Cerebellum (tissue), 5 donors: ENCODE results near the genes ACKR4 and SLCO2A1.

GRCh38 chr3:130960094-130961128, 66.2 kb downstream of the ASTE1 start:
- PRO-cap, 3 experiments, result no peak in any of the 3 experiments
- RAMPAGE, long total RNA, result no peak

- PRO-cap, 3 experiments, result no peak in any of the 3 experiments
- RAMPAGE, long total RNA, result no peak
These were observed 15.7 kb downstream of the NEK11 start for GRCh38 chr3:131042295-131042813.

- PRO-cap, 3 experiments, result no peak in any of the 3 experiments
- RAMPAGE, long total RNA, result no peak
These were observed 37.2 kb upstream of the NUDT16 start for GRCh38 chr3:131344287-131344892.

- PRO-cap, 3 experiments, result no peak in any of the 3 experiments
- RAMPAGE, long total RNA, result no peak
These were observed 18.1 kb upstream of the NUDT16 start for GRCh38 chr3:131363303-131363974.

- PRO-cap, 3 experiments, result no peak in any of the 3 experiments
- RAMPAGE, long total RNA, result no peak
These were observed 85.5 kb upstream of the ACP3 start for GRCh38 chr3:132231699-132232062.

DNA sequence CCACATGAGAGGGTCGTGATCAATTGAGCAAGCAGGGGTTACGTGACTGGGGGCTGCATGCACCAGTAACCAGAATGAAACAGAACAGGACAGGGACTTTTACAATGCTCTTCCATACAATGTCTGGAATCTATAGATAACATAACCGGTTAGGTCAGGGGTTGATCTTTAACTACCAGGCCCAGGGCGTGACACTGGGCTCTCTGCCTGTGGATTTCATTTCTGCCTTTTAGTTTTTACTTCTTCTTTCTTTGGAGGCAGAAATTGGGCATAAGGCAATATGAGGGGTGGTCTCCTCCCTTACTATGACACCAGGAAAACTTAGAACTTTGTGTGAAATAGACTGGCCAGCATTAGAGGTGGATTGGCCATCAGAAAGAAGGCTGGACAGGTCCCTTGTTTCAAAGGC, 13.8 kb upstream of the ACP3 start:
- PRO-cap, 3 experiments, result no peak in any of the 3 experiments
- RAMPAGE, long total RNA, result no peak

DNA sequence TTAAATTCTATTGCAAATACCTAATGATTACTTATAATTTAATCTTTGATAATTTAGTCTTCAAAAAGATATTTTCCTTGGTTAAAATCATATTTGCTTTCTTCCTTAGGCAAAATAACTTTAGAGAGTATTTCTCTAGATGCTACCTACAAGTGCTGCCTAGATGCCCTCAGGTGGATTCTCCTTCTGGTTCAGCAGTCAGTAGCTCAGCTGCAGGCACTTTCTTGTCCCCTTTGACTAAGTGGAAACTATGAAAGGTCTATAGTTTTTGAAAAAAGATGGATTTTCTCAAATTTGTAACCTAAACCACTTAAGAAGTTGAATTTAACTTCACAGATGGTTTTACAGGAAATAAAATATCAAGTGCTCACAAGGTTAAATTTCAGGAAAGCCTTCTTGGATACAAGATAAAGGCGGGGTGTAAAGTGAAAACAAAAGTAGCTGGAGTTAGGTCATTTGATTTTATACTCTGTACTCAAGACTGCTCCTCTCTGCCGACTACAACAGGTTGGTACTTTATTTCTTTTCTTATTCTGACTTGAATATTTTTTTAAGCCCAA, at the start of gene ACKR4:
ACKR4 (plus strand) TSS at position 454 of the 560 bp plus-strand sequence.
- PRO-cap, 3 experiments, result no peak in any of the 3 experiments
- RAMPAGE, long total RNA, result no peak

- PRO-cap, 3 experiments, result no peak in any of the 3 experiments
- RAMPAGE, long total RNA, result no peak
These were observed 103.6 kb upstream of the BFSP2 start for GRCh38 chr3:133296281-133296728.

- PRO-cap, 3 experiments, result no peak in any of the 3 experiments
- RAMPAGE, long total RNA, result no peak
These were observed 67.2 kb downstream of the BFSP2 start for GRCh38 chr3:133467002-133467609.

GRCh38 chr3:133469475-133469818, 69.6 kb downstream of the BFSP2 start:
- PRO-cap, 3 experiments, result no peak in any of the 3 experiments
- RAMPAGE, long total RNA, result no peak

GRCh38 chr3:133653180-133653922, 8.4 kb downstream of the TOPBP1 start:
- PRO-cap, 3 experiments, result no peak in any of the 3 experiments
- RAMPAGE, long total RNA, result no peak

DNA sequence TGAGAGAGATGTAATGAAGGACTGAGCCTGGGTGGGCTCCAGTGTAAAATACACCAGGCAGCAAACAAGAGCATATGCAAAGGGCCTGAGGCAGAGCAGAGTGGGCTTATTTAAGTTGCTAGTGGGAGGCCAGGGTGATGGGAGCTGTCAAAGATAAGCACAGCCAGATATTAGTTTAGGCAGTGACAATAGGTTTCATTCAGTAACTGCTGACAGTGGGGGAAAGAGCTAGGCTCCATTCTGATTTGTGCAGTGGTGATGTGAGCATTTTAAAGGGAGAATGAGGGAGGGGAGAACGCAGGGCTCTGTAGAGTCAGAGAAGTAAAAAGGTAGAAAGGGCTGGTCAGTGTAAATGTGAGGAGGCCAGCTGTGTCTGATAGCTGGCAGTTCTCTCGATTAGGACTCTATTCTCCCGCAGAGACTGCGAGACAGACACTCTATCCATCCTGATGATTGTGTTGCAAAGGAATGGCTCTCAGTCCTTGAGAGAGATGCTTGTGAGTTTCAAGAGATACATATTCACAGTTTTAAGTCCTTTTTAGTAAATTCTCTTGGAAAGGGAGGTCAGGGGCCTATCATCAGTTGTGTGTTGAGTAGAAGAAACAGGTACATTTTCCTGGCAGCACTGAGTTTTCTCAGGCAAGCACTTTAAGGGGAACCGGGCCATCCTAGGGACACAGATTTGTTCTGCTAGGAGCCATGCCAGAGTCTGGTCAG, 3.6 kb downstream of the TF start:
- PRO-cap, 3 experiments, result no peak in any of the 3 experiments
- RAMPAGE, long total RNA, result no peak

DNA sequence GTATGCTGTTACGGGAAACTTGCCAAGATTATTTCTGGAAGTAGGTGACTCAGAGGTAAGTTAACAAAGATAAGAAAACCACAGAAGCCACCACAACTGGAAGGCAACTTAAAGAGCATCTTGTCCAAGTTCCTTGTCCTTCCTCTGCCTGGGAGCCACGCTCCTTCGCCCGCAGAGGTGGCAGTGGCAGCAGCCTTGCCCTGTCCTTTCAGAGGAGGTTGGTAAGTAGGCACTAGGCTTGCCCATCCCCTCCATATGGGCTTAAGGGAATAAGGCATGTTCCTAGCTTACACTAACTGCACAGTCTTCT, 47.9 kb upstream of the RAB6B start:
- PRO-cap, 3 experiments, result no peak in any of the 3 experiments
- RAMPAGE, long total RNA, result no peak

- PRO-cap, 3 experiments, result no peak in any of the 3 experiments
- RAMPAGE, long total RNA, result no peak
These were observed 49.2 kb upstream of the RAB6B start for GRCh38 chr3:133944644-133945547.

GRCh38 chr3:133992443-133992802, 37.3 kb downstream of the SLCO2A1 start:
- PRO-cap, 3 experiments, result no peak in any of the 3 experiments
- RAMPAGE, long total RNA, result no peak

DNA sequence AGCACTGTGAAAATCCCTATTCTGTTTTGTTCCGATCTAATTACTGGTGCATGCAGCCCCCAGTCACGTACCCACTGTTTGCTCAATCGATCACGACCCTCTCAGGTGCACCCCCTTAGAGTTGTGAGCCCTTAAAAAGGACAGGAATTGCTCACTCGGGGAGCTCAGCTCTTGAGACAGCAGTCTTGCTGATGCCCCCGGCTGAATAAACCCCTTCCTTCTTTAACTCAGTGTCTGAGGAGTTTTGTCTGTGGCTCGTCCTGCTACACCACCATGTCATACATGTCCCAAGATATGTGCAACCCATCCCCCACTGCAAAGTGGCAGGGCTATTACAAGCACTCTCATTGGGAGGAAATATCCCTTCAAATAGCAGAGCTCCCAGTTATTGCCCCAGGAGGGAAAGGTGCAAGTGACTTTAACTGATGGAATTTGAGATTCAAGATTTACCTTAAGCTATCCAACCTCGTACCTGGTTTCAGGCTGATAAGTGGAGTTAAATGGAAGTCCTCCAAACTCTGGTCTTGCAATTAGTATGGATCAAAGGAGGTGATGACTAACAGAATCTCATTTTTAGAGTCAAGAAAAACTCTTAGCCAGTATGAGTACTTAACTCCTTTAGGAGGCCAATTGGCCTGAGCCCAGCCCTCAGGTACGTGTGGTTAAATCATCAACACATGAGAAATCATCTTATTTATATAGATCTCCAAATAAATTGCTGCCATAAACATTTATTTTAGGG, 2.2 kb downstream of the SLCO2A1 start:
- PRO-cap, 3 experiments, result no peak in any of the 3 experiments
- RAMPAGE, long total RNA, result no peak

- PRO-cap, 3 experiments, result peak in 1 of 3 experiments; most common minus-strand start chr3:134030009 (in 1)
- RAMPAGE, long total RNA, result no peak
These were observed at the start of gene SLCO2A1 for GRCh38 chr3:134029230-134030303. Gene SLCO2A1, minus strand, starts transcription at chr3:134029925.

DNA sequence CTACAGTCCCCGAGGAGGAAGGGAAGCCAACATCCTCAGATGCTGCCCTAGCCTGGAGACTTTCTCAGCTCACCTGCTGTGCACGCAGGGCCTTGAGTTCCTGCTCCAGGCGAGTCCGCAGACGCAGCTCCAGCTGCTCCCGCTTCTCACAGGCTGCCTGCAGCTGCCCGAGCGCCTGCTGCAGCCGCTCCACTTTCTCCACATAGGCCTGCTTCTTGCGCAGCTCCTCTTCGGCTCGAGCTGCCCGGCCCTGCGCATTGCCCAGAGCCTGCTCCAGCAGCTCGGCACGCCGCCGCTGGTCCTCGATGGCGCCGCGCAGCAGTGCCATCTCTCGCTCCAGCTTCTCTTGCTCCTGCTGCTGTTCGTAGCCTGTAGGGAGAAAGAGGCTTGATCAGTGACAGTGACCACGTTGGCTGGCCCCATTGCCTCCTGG, 12.8 kb downstream of the AMOTL2 start:
- PRO-cap, 3 experiments, result no peak in any of the 3 experiments
- RAMPAGE, long total RNA, result no peak

- PRO-cap, 3 experiments, result no peak in any of the 3 experiments
- RAMPAGE, long total RNA, result no peak
These were observed 31.9 kb upstream of the AMOTL2 start for GRCh38 chr3:134406178-134406522.

DNA sequence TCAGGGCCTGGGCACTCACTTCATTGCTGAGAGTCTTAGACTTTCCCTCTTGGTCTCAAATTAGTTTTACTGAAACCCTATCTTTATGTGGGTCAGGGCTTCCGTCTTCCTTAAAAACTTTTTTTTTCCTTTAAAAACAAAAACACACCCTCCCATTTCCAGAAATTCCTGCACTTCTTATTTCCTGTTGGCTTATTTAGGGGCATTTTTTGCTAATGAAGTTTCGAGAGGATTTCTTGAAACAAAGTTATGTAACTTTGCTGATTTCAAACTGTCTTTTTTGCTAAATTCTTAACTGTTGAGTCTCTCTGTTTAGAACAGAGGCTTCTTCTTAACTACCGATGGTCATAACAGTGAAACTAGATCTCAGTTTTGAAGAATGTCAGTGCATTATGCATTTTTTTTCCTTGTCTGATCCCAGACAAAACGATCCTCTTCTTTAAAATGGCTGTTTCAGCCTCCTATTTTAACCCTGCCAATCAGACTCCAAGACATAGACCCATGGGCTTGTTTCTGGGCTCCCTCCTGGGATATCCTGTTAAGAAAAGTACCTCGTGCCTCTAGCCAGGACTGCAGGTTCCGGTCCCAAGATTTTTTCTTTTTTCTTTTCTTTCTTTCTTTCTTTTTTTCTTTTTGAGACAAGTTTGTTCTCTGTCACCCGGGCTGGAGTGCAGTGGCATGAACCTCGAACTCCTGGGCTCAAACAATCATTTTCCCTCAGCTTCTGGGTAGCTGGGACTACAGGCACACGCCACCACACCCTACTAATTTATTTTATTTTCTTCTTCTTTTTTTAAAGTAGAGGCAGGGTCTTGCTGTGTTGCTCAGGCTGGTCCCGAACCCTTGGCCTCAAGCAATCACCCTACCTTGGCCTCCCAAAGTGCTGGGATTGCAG, 23.2 kb downstream of the ANAPC13 start:
- PRO-cap, 3 experiments, result no peak in any of the 3 experiments
- RAMPAGE, long total RNA, result no peak